Adrenal gland (tissue), 7 donors: ENCODE measurements around a stretch of chr12.

- PRO-cap, 3 experiments = no peak in any of the 3 experiments
- RAMPAGE, long total RNA, 4 experiments = no peak in any of the 4 experiments
- RRBS = 27% methylated on average over 1 of the region's 13 CpGs
Observed at GRCh38 chr12:121576712-121577894, 3.7 kb downstream of the KDM2B start.

DNA sequence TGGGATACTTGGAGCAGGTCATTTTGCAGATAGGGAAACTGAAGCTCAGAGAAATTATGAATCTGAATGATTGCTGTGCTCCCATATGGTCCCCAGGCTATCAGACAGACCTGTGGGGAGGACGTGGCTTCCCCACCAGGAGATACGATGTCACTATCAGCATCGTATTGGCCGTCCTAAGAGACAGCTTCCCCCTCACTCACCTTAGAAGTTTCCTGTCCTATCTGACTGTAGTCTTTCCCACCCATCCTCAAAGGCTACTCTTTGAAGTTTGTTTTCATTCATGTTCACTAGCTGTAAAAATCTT is 813 bp upstream of the KDM2B start:
- PRO-cap, 3 experiments = no peak in any of the 3 experiments
- RAMPAGE, long total RNA, 4 experiments = no peak in any of the 4 experiments
- RRBS = no CpG with 5 or more reads among the region's 4 CpGs

DNA sequence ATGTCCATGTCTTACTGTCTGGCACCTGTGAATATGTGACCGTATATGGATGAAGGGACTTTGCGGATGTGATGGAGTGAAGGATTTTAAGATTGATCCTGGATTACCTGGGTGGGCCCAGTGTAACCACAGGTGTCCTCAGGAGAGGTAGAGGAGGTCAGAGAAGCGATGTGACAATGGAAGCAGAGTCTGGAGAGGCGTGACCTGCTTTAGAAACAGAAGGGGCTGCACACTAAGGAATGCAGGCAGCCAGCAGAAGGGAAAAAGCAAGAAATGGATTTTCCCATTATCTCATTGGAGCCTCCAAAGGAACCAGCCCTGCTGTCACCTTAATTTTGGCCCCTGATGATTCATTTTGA is 27.8 kb upstream of the KDM2B start:
- PRO-cap, 3 experiments = peak in 2 of 3 experiments; most common plus-strand start position 252 of the sequence (in 2)
- RAMPAGE, long total RNA, 4 experiments = no peak in any of the 4 experiments
- RRBS = no CpG with 5 or more reads among the region's 4 CpGs

DNA sequence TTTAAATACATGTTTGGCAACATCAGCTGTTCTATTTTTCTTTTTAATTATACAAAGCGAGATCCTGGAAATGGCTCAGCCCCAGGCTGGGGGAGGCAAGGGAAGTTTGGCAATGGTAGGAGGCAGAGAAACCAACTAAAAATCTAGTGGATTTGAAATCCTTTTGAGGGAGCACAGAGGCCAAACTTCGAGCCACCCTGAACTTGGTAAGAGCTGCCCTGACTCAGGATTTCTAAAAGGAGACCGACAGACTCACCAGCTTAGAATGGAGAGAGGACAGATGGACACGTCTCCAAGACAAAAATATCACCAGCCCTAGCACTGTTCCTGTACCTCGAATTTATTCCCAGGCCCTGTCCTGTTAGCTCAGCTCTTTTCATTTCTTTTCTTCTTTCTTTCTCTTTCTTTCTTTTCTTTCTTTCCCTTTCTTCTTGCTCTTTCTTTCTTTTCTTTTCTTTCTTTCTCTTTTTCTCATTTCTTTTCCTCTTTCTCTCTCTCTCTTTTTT is 29.7 kb upstream of the KDM2B start:
- PRO-cap, 3 experiments = no peak in any of the 3 experiments
- RAMPAGE, long total RNA, 4 experiments = no peak in any of the 4 experiments
- RRBS = no CpG with 5 or more reads among the region's 5 CpGs

- PRO-cap, 3 experiments = peak in 1 of 3 experiments; most common minus-strand start chr12:121630892 (in 1)
- RAMPAGE, long total RNA, 4 experiments = no peak in any of the 4 experiments
- RRBS = no CpG with 5 or more reads among the region's 12 CpGs
Observed at GRCh38 chr12:121630663-121631461, 38.6 kb downstream of the MORN3 start.

DNA sequence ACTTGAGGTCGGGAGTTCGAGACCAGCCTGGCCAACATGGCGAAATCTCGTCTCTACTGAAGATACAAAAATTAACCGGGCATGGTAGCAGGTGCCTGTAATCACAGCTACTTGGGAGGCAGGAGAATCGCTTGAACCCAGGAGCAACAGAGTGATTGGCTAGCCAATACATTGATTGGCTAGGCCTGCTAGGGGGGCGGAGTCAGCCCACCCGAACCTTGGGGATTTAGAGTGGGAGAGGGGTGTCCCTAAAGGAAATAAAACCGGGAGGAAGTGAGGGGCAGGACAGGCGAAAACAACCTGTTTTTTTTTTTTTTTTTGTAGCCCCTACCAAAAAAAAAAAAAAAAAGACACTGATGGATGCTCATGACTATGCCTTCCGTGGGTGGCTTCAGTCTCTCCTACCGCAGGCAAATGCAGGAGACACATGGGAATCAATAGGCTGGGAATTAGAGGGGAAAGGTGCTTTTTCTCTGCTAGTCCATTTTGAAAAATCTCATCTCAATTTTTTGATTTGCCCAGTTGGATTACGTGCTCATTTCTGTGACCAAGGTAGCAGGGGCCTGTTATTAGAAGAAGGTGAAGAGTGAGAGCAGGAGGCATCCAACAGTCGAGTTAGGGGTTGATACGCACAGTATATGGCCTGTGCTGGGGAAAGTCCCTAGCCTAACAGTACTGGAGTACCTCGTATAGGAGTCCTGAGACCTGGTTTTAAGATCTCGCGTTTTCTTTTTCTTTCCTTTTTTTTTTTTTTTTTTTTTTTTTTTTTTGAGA is 4.7 kb downstream of the MORN3 start:
- PRO-cap, 3 experiments = no peak in any of the 3 experiments
- RAMPAGE, long total RNA, 4 experiments = no peak in any of the 4 experiments
- RRBS = no CpG with 5 or more reads among the region's 18 CpGs

- PRO-cap, 3 experiments = no peak in any of the 3 experiments
- RAMPAGE, long total RNA, 4 experiments = no peak in any of the 4 experiments
- RRBS = no CpG with 5 or more reads among the region's 11 CpGs
Observed at GRCh38 chr12:121785000-121785440, 8.5 kb downstream of the RHOF start.

GRCh38 chr12:121796825-121797898 is 3.7 kb upstream of the RHOF start:
- PRO-cap, 3 experiments = peak in 3 of 3 experiments; most common plus-strand start chr12:121797412 (in 2); most common minus-strand start chr12:121797182 (in 2)
- RAMPAGE, long total RNA, 4 experiments = start-site peak on the plus strand in 1 of 4 experiments, at chr12:121797114-121797196 at its widest, 8 reads per replicate
- RRBS = 2% methylated on average over 11 of the region's 42 CpGs

GRCh38 chr12:121798158-121798796 is 4.8 kb upstream of the RHOF start:
- PRO-cap, 3 experiments = peak in 2 of 3 experiments; most common plus-strand start chr12:121798479 (in 1); most common minus-strand start chr12:121798303 (in 1)
- RAMPAGE, long total RNA, 4 experiments = no peak in any of the 4 experiments
- RRBS = no CpG with 5 or more reads among the region's 13 CpGs

DNA sequence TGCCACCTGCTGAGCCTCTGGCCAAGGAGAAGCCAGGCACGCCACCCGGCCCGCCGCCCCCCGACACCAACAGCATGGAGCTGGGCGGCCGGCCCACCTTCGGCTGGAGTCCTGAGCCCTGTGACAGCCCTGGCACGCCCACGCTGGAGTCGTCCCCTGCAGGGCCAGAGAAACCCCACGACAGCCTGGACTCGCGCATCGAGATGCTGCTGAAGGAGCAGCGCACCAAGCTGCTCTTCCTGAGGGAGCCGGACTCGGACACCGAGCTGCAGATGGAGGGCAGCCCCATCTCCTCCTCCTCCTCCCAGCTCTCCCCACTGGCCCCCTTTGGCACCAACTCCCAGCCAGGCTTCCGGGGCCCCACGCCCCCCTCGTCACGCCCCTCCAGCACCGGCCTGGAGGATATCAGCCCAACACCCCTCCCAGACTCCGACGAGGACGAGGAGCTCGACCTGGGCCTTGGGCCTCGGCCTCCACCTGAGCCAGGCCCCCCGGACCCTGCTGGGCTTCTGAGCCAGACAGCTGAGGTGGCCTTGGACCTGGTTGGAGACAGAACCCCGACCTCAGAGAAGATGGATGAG is 6.5 kb downstream of the SETD1B start:
- PRO-cap, 3 experiments = no peak in any of the 3 experiments
- RAMPAGE, long total RNA, 4 experiments = start-site peak on the plus strand in 1 of 4 experiments, centred at position 244 of the sequence, 7 reads per replicate
- RRBS = 63% methylated on average over 13 of the region's 31 CpGs

DNA sequence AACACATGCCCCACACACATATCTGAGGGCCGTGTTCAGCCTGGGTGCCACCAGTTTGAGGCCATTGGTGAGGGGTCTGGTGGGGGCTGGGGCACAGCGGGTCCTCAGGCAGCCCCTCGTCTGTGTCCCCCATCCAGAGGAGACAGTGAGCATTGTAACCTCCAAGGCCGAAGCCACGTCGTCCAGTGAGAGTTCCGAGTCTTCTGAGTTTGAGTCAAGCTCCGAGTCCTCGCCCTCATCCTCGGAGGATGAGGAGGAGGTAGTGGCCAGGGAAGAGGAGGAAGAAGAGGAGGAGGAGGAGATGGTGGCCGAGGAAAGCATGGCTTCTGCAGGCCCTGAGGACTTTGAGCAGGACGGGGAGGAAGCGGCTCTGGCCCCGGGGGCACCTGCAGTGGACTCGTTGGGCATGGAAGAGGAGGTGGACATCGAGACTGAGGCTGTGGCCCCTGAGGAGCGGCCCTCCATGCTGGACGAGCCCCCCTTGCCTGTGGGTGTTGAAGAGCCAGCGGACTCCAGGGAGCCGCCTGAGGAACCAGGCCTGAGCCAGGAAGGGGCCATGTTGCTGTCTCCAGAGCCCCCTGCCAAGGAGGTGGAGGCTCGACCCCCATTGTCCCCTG is 15.6 kb downstream of the SETD1B start:
- PRO-cap, 3 experiments = no peak in any of the 3 experiments
- RAMPAGE, long total RNA, 4 experiments = no peak in any of the 4 experiments
- RRBS = no CpG with 5 or more reads among the region's 21 CpGs

DNA sequence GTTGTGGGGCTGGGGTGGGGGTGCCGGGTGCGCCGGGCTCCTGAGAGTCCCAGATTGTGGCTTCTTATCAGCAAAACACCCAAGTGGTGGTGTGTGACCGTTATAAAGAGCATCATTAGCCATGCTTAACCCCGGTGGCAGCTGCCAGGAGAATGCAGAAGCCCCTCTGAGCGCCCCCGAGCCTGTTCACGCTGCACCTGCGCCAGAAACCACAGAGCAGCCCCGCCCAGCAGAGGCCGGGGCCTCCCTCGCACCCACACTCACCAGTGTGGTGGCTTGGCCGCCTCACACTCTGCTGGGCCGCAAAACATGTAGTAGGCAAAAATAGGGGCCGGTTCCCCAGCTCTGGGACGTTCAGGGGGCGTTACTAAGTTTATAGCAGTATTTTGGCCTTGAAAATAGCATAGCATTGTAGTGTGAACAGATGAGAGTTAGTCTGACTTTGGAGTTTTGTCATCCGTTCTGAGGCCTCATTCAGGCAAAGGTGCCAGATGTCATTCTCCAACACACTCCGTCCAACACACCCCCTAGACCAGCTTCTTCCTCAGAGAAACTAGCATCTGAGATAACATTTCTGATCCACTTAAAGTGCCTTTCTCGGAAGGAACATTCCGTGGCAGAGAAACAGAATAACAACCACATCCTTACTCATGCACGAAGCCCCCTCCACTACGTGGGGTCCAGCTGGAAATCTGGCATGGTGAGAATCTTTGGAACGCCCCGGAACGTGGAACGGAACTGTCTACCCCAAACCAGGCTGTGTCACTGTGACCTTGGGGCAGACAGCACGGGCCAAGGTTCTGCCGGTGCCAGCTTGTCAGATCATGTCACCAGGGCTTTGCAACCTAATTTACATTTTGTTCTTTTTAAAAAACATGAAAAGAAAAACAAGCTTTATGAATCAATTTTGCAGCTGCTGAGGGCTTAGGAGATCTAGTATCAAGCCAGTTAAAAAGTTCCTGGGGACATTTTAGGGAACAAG is 17.2 kb upstream of the BCL7A start:
- PRO-cap, 3 experiments = no peak in any of the 3 experiments
- RAMPAGE, long total RNA, 4 experiments = no peak in any of the 4 experiments
- RRBS = 43% methylated on average over 13 of the region's 29 CpGs

GRCh38 chr12:122013491-122014488 is 7.9 kb upstream of the BCL7A start:
- PRO-cap, 3 experiments = no peak in any of the 3 experiments
- RAMPAGE, long total RNA, 4 experiments = no peak in any of the 4 experiments
- RRBS = 97% methylated on average over 2 of the region's 20 CpGs

GRCh38 chr12:122062530-122063801 is 15.6 kb upstream of the MLXIP start:
- PRO-cap, 3 experiments = peak in 3 of 3 experiments; most common plus-strand start chr12:122063349 (in 2); most common minus-strand start chr12:122063046 (in 3)
- RAMPAGE, long total RNA, 4 experiments = start-site peak on the plus strand in 1 of 4 experiments, at chr12:122063400-122063412 at its widest, 9 reads per replicate
- RRBS = no CpG with 5 or more reads among the region's 25 CpGs

GRCh38 chr12:122124049-122124810 is 45.7 kb downstream of the MLXIP start:
- PRO-cap, 3 experiments = no peak in any of the 3 experiments
- RAMPAGE, long total RNA, 4 experiments = no peak in any of the 4 experiments
- RRBS = no CpG with 5 or more reads among the region's 34 CpGs

- PRO-cap, 3 experiments = no peak in any of the 3 experiments
- RAMPAGE, long total RNA, 4 experiments = no peak in any of the 4 experiments
- RRBS = no CpG with 5 or more reads among the region's 8 CpGs
Observed at GRCh38 chr12:122224763-122225074, 1.1 kb downstream of the DIABLO start.

DNA sequence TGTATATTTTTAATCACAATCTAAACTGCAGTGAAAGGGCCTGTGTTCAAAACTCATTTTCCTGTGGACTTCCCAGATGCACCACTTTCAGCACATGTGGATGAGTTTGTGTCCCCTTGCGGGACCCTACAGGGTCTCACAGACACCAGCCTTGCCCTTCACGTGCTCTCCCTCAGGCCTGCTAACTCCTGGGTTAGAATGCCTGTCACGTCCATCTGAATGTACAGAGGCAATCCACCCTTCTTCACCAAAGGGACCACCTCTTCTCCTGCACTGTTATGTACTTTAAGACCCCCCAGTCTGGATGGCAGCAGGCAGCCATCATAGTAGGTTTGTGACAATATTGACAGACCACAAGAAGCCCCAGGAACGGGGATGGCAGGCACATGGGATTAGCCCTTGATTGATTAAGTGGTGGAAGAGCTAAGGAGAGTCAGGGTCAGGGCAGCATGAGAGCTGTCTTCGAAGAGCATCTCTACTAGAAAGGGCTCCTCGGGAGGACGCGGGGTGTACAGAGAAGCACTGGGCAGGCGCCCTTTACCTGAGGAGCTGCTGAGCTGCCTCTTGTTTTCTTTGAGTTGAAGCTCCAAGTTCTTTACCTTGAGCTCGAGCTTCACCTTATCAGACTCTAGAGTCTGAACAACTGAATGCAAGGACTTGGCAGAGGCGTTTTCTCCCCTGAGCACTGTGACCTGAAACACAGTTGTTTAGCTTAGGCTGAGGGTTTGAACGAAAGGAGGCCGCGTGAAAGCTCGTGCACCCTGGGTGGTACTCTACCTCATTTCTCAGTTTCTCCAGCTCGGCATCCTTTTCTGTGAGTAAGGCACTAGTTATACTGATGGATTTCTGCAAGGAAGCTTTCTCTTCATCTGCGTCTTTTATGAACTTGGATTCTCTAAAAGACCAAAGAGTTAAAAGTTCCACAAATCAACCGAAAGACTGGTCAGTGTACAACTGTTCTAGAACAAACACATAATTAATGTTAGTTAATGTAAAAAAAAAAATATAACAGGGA is 12.3 kb upstream of the VPS33A start:
- PRO-cap, 3 experiments = no peak in any of the 3 experiments
- RAMPAGE, long total RNA, 4 experiments = no peak in any of the 4 experiments
- RRBS = no CpG with 5 or more reads among the region's 18 CpGs

DNA sequence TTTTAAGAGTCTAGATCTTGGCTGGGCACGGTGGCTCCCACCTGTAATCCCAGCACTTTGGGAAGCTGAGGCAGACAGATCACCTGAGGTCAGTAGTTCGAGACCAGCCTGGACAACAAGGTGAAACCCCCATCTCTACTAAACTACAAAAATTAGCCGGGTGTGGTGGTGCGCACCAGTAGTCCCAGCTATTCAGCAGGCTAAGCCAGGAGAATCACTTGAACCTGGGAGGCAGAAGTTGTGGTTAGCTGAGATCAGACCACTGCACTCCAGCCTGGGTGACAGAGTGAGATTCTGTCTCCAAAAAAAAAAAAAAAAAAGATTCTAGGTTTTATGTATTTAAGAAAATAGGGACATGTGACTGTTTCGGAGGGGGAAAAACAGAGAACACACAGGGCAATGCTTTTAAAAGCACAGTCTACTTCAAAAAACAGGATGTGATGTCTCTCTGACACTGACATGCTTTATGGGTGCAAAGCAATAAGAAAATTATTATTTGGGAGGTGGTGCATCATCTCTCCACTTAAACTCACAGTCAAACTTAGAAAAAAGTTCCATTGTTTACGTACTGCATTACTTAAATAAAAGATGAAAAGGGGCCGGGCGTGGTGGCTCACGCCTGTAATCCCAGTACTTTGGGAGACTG is 28.7 kb downstream of the CLIP1 start:
- PRO-cap, 3 experiments = no peak in any of the 3 experiments
- RAMPAGE, long total RNA, 4 experiments = no peak in any of the 4 experiments
- RRBS = no CpG with 5 or more reads among the region's 9 CpGs

- PRO-cap, 3 experiments = peak in 1 of 3 experiments; most common plus-strand start chr12:122423935 (in 1)
- RAMPAGE, long total RNA, 4 experiments = no peak in any of the 4 experiments
- RRBS = no CpG with 5 or more reads among the region's 3 CpGs
Observed at GRCh38 chr12:122423797-122424086, 1.3 kb upstream of the CLIP1 start.

DNA sequence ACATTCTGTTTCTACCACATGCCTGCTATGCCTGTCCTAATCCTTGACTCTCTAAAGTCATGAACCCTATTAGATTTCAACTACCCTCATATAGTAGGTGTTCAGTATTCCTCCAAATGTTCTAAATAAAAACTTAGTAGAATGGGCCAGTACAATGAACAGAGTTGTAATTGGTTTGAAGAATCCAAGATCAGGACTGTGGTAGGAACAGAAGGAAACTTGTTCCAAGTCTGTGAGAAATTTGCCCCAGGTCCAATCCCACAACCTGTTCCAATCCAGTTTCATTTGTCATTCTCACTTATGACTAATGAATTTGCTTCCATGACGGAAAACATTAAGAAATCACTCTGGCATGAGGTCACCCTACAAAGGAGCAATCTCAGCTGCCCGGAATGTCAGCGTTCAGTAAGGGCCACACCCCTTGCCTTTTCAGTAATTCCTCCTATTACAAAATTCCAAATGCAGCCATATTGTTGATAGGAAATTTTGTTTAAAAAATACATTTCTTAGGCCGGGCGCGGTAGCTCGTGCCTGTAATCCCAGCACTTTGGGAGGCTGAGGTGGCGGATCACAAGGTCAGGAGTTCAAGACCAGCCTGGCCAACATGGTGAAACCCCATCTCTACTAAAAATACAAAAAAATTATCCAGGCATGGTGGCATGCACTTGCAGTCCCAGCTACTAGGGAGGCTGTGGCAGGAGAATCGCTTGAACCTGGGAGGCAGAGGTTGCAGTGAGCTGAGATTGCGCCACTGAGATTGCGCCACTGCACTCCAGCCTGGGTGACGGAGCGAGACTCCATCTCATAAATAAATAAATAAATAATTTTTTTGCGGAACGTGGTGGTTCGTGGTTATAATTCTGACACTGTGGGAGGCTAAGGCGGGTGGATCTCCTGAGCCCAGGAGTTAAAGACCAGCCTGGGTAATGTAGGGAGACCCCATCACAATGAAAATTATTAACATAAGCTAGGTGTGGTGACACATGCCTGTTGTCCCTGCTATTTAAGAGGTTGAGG is 36.3 kb downstream of the ZCCHC8 start:
- PRO-cap, 3 experiments = peak in 1 of 3 experiments; most common plus-strand start position 395 of the sequence (in 1); most common minus-strand start position 198 of the sequence (in 1)
- RAMPAGE, long total RNA, 4 experiments = no peak in any of the 4 experiments
- RRBS = 13% methylated on average over 2 of the region's 17 CpGs